ENCODE data around the gene SHLD2.

DNA sequence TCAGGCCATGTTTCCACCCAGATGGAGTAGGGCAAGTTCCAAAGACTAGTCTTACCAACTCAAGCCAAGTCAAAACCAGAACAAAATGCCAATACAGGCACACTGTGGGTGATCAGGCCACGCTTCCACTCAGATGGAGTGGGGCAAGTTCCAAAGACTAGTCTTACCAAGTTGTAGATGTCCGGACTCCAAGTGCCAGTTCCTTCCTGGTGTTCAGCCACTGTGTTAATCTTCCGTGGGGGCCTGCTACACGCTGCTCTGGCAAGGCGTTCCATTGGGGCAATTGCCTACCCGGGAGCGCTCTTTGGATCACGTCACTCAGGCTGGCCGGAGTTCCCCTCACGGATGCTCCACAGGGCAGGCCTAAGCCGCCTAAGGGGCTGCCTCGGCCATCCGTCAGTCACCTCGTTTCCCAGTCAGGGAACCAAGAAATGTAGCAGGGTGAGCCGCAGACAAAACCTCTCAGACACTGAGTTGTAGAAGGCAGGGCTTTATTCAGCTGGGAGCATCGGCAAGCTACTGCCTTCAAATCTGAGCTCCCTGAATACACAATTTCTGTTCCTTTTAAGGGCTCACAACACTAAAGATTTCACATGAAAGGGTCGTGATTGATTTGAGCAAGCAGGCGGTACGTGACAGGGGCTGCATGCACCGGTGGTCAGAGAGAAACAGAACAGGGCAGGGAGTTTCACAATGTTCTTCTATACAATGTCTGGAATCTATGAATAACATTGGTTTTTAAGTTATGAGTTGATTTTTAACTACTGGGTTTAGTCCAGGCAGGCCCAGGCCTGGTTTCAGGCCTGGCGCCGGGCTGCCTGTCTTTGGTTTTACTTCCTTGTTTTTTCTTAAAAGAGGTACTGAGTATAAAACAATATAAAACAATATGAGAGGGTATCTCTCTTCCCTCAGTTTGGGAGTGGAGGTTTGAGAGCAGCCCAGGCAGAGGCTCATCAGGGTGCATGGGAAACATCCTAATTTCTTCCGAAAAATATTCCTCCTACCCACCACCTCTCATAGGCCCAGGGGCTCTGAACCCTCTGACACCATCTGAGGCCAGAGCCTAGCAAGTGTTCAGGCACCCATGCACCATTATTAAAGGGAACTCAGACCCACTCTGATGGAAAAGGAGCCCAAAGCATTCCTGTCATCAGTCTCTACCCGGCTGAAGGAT lies 1.7 kb upstream of the GPR15LG start:
- PRO-cap: no peak

DNA sequence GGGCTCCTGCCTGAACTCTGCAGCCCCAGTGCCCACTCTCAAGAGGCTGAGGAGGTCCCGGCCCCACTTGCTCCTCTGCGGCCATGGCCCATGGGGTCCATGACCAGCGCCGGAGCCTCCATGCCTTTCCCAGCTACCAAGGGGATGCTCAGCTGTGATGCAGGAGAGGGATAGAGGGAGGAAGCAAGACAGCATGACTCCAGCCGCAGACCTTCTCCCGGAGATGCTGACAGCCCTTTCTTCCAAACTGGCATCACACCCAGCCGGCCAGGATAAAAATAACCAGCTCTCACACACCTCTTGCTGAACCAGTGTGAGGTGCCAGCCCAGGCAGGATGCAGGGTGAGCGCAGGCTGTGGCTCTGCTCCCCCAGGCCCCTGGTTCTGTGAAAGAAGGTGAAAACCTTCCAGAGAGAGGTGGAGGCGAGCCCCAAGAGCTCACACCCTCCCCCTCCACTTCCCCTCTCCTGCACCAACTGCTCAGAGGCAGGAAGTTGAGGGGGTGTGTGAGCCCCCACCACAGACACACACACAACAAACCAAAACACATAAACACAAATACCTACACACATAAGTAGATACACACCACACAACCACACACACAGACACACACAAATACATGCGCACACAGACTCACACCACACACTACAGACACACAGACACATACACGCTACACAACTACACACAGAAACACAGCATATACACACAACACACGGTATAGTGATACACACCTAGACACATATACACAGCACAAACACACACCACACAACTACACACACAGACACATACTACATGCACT lies 4.0 kb downstream of the GPR15LG start:
- PRO-cap: no peak

- PRO-cap: no peak
Observed at GRCh38 chr10:84195107-84195824, 929 bp downstream of the CDHR1 start.

GRCh38 chr10:84333125-84333666 lies 4.8 kb downstream of the CCSER2 start:
- PRO-cap: no peak

DNA sequence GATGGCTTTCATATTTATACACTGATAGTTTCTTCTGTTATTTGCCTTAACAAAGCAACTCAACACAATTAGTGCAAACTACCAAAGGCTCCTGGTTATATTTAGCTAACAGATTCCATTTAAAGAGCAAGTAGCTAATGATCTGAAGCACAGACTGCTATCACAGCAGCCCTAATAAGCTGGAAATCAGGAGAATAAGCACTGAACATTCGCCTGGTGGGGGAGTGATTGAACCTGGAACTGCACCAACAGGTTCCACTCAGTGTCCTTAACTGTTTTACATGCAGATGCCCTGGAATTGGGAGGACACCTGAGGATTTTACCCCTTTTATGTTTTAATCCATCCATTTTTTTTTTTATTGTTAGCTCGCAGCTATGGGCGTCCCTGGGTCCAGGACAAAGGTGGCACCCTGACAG lies 509.1 kb downstream of the CCSER2 start:
- PRO-cap: no peak

- PRO-cap: no peak
Observed at GRCh38 chr10:86261948-86262399, 104.6 kb downstream of the GRID1 start.

GRCh38 chr10:86399734-86400836 lies 33.5 kb upstream of the GRID1 start:
- PRO-cap: bidirectional peak, plus-strand start at chr10:86400514, minus-strand start at chr10:86400313

DNA sequence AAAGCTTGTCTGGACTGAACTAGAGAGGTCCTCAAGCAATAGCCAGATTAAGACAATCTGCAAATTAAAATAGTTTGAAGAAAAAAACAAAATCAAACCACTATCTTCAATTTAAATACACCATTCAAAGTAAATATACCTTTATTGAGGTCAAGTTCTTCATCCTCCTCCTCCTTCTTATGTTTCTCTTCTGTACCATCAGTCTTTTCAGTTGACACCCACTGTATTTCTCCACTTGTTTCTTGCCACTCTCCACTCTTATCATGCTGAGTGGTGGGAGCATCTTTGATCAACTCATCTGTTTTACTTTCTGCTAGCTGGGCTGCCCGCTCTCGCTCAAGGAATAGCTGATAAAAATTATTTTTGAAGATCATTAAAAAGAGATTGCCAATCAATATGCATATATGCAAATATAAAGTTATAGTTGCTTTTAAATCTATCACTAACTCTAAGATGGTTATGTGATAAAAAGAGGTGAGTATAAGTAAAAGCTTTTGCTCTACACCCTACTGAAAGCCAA lies 75.4 kb downstream of the WAPL start:
- PRO-cap: no peak

- PRO-cap: no peak
Observed at GRCh38 chr10:86466499-86467006, 55.0 kb downstream of the WAPL start.

DNA sequence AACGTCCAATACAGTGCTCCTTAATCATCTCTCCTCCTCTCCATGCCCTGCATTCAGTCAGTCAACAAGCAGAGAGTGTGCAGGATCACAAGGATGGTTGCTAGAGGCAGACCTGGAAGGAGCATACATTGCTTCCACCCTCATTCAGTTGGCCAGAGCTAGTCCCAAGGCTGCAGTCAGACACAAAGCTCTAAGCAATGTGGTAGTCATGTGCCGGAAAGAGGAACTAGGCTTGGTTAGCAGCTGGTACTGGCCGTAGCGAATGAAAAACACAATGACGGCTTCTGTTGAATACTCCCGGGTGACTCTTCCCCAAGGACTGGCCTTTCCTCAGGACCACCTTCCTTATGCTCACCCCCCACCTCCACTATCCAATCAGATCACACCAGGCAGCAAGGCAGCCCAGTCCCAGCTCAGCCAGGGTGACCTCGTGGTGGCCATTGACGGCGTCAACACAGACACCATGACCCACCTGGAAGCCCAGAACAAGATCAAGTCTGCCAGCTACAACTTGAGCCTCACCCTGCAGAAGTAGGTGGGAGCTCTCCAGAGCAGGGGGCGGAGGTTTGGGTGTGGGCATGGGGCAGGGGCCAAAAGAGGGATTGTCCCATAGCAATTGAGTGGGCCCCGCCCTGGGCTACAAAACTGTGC lies 10.8 kb downstream of the LDB3 start:
- PRO-cap: no peak

- PRO-cap: no peak
Observed at GRCh38 chr10:86735251-86736102, 20.9 kb upstream of the BMPR1A start.

GRCh38 chr10:86769185-86770206 lies 13.1 kb downstream of the BMPR1A start:
- PRO-cap: no peak

- PRO-cap: bidirectional peak, plus-strand start at chr10:86971500, minus-strand start at chr10:86971214
Observed at GRCh38 chr10:86970598-86971414, 2.5 kb downstream of the ADIRF start.

DNA sequence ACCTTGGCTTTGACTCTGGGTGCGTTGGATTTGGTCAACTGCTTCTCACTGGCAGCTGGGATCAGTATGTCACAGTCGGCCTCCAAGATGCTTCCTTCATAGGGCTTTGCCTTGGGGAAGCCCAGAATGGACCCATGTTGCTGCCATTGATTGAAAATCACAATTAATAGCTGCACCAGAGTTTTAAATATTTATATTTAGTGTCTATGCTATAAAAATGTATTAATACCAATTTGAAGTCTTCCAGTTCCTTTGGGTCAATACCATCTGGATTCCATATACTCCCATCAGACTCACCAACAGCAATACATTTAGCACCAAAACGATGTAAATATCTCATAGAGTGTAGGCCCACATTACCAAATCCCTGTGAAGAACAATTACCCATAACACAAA lies 34.0 kb downstream of the GLUD1 start:
- PRO-cap: no peak

GRCh38 chr10:87090923-87091893 lies 3.4 kb downstream of the GLUD1 start:
- PRO-cap: no peak

DNA sequence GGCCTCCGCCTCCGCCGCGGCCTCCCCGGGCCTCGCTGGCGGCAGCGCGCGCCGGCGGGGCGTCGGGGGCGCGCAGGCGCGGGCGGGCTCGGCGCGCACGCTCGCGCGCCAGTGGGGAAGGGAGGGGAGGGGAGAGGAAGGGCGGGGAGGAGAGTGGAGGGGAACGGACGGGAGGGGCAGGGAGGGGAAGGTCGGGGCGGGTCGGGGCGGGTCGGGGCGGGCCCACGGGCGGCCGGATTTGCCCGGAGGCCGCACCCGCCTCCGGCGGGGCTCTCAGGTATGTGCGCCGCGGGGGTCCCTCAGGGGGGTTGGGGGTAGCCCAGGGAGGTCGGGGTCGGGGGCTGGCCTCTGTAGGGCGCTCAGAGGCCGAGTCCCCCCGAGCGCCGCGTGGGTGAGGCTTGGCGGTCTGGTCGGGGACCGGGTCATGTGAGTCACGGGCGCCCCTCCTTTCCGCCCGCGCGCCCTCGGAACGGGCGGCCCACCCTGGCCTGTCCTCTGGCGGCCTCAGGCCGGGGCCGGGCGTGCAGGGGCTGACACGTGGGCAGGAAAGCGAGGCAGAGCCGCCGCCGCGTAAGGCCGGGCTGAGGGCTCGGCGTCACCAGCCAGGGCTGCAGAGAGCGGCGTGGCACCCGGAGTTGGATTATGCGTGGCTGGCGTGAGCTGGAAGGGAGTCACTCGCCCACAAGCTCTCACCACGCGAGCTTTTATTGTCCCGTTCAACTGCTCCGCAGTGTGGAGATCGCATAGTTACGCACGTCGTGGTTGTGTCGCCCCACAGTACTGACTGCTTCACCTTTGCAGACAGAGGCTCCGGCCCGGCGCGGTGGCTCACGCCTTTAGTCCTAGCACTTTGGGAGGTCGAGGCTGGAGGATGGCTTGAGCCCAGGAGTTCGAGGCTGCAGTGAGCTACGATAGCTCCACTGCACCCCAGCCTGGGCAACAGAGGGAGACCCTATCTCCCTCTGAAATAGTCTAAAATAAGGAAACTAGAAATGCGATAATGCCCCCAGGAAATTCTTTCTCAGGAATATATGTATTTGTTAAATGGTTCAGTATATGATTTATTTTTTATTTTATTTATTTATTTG lies at the start of gene SHLD2:
TSS of gene SHLD2 (plus strand) at position 235 of the 1,088 bp plus-strand sequence.
- PRO-cap: bidirectional peak, plus-strand start at position 254 of the sequence, minus-strand start at position 37 of the sequence; bidirectional peak, plus-strand start at position 573 of the sequence, minus-strand start at position 490 of the sequence; bidirectional peak, plus-strand start at position 795 of the sequence, minus-strand start at position 782 of the sequence

DNA sequence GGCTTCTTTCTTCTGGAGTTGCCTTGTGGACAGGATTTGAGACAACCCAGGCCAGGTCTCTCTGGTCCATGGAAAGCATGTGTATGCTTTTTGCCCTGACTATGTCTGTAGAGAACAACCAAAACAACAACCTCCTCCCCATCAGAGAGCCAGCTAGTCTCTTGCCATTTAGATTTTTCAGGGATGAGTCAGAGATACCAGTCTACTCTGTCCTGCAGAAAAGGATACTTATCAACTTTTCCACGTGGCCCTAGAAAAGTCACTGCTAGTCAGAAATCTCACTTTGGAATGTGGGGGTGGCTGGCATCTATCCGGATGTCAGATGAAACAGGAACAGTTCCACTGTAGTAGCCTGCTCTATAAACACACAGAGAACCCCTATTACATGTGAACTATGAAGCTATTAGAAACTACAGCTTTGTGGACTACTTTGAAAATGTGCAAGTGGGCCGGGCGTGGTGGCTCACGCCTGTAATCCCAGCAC lies 13.4 kb upstream of the NUTM2A start:
- PRO-cap: no peak

DNA sequence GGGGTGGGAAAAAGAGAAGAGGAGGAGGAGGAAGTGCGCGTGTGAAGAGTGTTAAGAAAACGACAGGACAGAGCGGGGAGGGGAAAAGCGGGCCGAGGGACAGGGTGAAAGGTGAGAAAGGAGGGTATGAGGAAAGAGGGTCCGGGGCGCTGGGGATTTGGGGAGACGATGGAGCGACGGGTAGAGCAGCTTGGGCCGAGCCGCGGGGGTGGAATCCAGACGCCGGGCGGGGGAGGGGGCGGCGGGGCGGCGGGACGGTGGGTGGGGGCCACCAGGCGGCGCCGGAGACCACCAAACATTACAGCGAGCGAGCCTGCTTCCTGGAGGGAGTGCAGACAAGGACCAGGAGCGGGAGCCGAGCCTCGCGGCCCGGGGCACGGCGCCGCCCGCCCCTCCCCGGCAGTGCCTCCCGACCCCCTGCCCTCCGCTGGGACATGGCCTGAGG lies 15.9 kb upstream of the NUTM2D start:
- PRO-cap: no peak

- PRO-cap: no peak
Observed at GRCh38 chr10:87500634-87501279, 3.9 kb upstream of the MINPP1 start.

- PRO-cap: unidirectional peak, minus-strand start at chr10:87626553
Observed at GRCh38 chr10:87626227-87626660, 33.4 kb upstream of the PAPSS2 start.

Data from left lung (tissue), 1 donor.